Duodenum (tissue), 1 donor: ENCODE measurements around a stretch of chr17.

DNA sequence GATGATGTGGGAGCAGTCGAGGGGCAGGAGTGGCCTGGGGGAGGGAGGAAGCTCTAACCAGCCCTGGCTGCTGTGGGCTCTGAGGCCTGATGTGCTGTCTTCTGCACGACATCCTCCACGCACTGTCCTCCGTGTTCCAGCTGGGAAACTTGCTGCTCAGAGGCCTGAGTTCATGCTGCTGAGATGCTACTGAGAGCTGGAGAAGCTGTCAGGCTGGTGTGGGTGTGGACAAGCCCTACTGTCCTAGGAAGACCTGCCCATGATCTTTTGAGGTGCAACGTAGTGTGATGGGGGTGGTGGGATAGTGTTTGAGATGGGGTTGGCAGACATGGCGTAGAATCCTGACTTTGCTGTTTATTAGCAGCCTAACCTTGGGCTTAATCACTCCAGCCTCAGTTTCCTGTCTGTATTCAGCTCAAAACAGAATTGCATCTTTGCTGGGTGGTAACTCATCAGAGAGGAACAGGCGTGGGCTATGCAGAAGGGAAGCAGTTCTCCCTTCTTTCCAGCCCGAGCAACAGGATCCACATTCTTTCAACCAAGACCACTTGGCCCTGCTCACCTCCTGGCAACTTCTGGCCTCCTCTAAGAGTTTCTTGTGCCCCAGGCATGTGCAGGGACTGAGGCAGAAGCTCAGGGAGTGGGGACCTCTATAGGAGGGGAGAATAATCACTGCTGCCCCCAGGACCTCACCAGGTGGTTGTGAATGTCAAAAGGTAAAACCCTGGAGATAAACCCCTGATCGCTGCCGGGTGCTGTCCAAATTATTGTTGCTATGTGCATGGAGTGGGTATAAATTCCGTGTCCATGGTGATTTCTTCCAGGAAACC is 22.4 kb downstream of the GOSR2 start:
- PRO-cap = unidirectional peak, plus-strand start at position 739 of the sequence

DNA sequence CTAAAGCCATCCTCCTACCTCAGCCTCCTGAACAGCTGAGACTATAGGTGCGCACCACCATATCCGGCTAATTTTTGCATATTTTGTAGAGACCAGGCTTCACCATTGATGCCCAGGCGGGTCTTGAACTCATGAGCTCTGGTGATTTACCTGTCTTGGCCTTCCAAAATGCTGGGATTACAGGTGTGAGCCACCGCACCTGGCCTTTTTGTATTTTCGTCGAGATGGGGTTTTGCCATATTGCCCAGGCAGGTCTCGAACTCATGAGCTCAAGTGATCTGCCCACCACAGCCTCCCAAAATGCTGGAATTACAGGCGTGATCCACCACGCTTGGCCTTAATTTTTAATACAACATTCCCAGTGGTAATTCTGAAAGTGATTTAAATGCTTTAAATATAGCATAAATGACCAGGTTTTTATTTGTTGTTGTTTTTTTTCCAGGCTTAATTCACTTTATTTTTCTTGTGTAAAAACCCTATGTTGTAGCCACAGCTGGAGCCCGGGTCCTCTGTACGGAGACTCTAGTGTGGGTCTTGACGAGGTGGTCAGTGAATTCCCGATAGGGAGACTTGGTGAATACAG is 30.3 kb downstream of the CDC27 start:
- PRO-cap = no peak

- PRO-cap = no peak
These were observed 32.5 kb downstream of the ITGB3 start for GRCh38 chr17:47286032-47286613.

- PRO-cap = no peak
These were observed 15.4 kb downstream of the KPNB1 start for GRCh38 chr17:47664750-47665900.

DNA sequence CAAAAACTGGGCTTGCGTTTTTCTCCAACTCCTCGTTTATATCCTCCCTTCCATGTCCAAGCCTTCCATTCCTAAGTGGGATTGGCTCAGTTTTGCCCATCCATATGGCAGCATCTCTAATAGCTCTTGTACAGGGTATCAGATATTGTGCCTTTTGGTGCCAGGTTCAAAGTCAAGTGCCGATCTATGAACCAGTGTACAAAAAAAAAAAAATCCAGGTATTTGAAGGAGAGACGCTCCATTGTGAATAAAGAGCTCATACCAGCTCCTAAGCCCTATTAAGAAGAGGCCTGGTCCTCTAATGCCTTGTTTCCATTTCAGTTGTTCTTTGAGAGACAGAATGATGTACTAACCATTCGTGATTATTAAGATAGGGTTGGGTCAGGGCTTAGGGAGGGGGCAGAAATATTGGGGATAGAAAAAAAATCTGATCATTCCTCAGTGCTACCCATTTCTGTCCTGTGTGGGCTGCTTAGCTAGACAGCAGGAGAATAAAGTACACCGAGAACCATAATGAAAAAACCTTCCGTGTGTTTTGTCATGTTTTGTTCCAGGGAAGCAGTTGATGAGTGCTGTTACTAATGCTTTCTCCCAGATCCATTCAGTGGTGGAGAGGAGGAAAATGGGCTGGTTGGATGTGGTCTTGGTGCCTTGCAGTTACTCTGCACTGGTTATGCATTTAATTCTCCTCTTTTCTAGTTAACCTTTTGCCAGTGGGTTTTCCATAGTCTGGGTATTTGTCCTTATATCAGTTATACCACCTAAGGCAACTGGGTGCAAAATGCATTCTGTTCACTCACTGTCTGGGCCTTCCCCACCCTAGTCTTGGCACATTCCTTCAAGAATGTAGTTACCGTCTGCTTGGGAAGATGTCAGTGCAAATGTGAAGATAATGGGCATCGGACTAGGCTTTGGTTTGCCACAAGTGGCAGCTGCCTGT is 9.5 kb upstream of the TBKBP1 start:
- PRO-cap = no peak

- PRO-cap = no peak
These were observed 2.0 kb downstream of the TBKBP1 start for GRCh38 chr17:47695897-47696424.

- PRO-cap = no peak
These were observed 1.3 kb downstream of the SP2 start for GRCh38 chr17:47896983-47898160.

GRCh38 chr17:47952122-47953128 is 5.3 kb downstream of the PRR15L start:
- PRO-cap = bidirectional peak, plus-strand start at chr17:47952605, minus-strand start at chr17:47952367; bidirectional peak, plus-strand start at chr17:47953082, minus-strand start at chr17:47952926

DNA sequence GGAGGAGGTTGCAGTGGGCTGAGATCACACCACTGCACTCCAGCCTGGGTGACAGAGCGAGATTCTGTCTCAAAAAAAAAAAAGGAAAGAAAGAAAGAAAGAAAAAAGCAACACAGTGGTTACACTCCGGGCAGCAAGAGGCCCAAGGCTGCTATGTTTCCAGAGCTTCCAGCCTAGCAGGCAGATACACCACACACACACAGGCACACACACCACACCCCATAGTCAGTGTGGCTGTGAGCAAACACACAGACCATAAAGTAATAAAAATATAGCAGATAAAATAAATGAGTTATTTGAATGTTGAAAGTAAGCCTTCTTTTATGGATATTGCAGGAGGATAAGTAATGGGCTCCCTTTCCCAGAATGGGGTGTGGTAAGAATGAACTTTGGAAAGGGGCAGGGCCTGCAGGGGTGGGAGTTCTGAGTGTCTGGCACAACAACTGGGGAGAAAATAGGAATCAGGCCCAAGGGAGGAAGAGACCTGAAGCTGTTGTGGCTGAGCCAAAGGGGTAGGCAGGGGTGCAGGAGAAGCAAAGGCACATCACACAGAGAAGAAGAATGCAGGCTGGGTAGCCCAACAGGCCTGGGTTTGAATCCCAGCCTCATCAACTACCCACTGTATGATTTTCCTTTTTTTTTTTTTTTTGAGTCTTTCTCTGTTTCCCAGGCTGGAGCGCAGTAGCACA is 4.8 kb upstream of the CDK5RAP3 start:
- PRO-cap = bidirectional peak, plus-strand start at position 464 of the sequence, minus-strand start at position 175 of the sequence

DNA sequence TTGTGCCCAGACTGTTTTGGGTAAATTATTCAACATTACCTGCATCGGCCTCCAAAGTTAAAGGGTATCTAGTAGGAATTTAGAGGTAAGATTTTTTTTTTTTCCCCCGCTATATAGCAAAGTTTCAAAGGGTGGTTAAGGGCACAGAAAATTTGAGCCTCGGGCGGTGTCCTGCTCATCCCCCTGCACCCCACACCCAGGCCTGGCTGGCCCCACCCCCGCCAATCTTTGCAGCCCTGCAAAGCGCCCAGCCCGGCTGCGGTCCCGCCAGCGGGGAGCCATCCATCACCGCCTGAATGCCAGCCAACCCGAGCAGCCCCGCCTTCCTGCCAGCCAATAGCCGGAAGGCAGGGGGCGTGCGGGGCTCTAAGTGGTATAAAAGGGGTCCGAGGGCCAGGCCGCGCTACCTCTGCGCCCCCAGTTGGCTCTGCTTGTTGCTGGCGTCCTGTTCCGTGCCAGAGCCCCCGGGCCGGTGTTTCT is 14.4 kb downstream of the COPZ2 start:
- PRO-cap = no peak

DNA sequence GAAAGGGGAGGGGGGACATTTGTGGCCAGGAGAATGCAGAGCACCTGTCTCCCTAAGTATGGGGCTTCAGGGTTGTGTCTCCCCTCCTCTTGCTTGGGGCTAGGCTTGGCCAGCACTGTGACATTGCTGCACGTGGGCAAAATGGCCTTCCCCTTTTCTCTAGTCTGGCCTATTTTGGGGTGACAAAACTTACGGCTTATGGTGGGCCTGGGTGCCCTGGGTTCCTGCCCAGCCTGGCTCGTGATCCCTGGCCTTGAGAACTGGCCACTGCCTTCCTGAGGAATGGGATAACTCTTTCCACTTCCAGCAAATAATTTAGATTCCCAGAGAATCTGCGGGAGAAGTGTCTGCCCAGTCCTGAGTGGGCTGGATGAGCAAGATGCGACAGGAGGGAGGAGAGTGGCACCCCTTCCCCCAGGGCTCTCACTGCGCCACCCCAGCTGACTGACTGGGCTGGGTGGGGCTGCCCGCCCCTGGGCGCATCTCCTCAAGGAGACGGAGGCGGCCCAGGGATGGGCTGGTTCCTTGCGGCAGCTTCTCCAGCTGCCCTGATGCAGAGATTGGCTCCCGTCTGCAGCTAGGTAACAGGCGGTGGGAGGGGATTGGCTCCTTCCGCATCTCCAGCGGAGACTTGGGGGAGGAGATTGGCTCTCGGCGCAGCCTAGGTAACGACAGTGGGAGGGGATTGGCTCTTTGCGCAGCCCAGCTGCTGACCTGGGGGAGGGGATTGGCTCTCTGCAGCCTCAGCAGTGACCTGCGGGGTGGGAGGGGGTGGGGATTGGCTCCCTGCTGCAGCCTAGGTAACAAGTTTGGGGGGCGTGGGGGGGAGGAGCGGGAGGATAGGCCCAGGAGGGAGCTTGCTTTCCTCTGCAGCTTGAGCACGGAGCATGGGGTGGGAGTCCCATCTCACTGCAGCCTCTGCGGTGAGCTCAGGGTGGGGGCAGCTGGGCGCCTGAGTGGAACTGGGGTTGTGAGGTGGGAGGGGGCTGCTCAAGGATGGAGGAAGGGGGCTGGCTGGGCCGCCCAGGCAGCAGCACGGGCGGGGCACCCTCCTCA is 6.0 kb downstream of the NFE2L1 start:
- PRO-cap = no peak

GRCh38 chr17:48055404-48056151 is 7.4 kb downstream of the NFE2L1 start:
- PRO-cap = no peak

GRCh38 chr17:48122845-48123352 is 15.3 kb downstream of the SNX11 start:
- PRO-cap = no peak

- PRO-cap = no peak
These were observed 16.4 kb downstream of the SKAP1 start for GRCh38 chr17:48413637-48413964.

- PRO-cap = no peak
These were observed 2.4 kb downstream of the SKAP1 start for GRCh38 chr17:48427599-48428052.

GRCh38 chr17:48456502-48456986 is 26.5 kb upstream of the SKAP1 start:
- PRO-cap = no peak

GRCh38 chr17:48472393-48472732 is 42.3 kb upstream of the SKAP1 start:
- PRO-cap = no peak

DNA sequence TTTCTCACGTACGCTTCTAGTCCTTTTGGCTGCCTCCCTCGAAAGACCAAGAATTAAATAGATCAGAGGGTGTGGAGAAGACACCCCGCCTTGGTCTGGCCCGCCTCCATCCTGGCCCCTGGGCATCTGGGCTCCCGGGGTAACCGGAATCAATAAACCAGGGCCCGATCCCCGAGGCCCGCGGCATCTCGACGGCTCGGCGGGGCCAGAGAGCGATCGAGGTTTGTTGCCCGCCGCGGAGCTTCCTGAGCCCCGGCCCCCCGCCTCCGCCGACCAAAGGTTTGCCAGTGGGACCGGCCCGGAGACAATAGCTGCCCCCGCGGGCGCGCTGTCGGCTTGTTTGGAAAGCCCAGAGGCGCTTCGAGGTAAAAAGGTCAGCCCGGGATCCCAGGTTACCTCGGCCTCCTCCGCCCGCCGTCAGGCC is 3.9 kb downstream of the HOXB1 start:
- PRO-cap = no peak

GRCh38 chr17:48591768-48592972 is 1.4 kb downstream of the HOXB5 start:
- PRO-cap = unidirectional peak, minus-strand start at chr17:48592690

DNA sequence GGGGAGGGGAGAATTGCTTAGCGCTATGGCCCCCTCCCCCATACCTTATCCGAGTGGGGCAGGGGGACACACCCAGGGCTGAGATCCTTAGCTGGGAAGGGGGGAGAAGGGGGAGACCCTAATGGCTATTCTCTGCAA is 924 bp downstream of the HOXB7 start:
- PRO-cap = no peak